Gastrocnemius medialis (tissue), 3 donors: ENCODE measurements around the genes CYB5A and CNDP1.

DNA sequence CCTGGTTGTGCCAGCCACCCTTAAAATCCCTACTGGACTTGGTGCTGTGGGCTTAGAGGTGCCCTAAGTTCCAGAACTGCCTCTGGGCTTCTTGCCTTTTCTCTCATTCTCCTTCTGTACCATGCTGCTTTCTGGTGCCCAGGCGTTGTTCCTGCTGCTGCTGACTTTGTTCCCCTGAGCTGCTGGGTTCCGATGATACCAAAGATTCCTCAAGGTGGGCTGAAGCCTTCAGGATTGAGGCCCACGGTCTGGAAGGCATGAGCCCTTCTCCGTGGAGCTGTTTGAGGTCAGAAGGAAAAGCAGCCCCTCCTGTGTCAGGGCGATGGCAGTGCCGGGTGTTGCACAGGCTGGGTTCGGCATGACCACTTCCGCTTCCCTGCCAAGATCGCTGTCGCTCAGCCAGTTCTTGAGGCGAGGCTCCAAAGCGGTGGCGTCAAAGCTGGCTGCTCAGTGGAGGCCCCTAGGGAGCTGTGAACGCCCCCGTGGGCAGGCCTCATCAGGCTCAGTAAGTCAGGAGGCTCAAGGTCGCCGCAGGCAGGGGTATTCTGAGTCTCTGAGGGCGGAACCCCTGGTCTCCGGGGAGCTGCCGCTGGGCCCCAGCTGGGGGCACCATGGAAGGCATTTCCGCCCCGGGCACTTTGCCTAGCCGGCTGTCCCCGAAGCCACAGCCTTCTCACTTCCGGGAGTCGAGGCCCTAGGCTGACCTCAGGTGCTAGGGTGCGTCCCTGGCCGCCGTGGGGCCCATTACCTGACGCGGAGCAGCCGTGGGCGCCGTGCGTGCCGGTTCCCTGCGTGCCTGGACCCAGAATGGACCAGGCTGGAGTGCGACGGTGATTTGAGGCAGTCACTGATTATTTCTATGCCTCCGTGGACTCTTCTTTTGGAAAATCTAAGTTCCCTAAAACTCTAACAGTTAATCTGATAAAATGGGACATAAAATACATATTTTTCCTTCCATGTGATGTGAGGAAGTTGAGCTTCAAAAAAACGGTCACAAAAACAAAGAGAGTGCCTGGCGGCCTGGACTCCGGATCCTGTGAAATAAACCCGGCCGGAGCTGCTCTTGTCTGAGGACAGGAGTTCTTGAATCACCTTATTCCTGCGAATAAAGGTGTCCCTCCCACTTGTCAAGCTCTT, 210.4 kb downstream of the SOCS6 start:
- PRO-cap, result no peak
- RAMPAGE, long total RNA, 3 experiments, result no peak in any of the 3 experiments

DNA sequence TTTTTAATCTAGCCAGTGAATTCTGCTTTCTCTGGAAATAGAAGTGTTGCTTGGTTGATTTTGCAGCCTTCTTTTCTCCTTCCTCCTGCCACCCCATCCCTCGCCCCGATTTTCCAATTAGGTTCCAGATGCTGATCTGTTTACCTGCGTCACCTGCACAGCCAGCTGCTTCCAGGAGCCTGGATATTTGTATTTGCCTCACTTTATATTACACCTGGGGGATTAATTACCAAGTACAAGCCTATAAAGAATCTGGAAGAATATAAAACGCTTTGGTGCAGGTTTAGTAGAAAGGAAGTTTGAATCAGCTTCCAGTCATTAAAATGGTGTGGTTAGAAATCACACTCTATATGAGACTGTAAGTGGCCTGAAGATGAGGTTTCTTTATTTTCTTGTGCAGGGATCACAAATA, 234.5 kb downstream of the SOCS6 start:
- PRO-cap, result no peak
- RAMPAGE, long total RNA, 3 experiments, result no peak in any of the 3 experiments

DNA sequence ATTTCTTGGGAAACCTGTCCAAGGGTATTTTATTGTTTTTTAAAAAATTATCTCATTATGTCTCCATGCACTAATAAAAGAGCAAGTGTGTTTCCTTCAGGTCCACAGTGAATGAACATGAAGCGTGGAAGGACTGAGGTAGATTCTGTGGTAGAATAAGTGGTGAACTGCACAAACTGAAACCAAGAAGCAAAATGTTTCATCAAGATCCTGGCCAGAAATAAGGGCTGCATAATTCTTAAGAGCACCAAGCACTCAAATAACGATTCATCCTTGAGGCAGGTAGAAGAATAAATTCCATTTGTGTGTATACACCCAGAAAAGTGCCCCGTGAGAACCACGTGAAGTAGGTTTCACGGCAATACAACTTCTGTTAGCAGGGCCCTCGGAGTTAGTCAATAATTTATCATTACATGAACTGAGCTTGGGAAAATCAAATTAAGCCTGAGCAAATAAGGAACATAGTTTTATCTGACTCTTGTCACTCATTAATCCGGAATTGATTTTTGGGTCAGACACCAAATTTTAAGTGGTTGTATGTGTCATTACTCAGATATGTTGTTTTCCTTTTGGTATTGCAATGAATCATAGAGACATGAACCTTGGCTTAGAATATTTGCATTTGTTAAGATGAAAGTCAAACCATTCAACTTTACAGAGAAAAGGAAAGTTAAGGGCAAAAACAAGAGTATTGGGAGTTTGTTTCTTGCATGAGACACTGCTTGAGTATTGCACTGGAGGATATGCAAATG, 472.5 kb upstream of the NETO1 start:
- PRO-cap, result no peak
- RAMPAGE, long total RNA, 3 experiments, result no peak in any of the 3 experiments

- PRO-cap, result no peak
- RAMPAGE, long total RNA, 3 experiments, result no peak in any of the 3 experiments
These were observed 23.9 kb downstream of the TIMM21 start for GRCh38 chr18:74172131-74172661.

DNA sequence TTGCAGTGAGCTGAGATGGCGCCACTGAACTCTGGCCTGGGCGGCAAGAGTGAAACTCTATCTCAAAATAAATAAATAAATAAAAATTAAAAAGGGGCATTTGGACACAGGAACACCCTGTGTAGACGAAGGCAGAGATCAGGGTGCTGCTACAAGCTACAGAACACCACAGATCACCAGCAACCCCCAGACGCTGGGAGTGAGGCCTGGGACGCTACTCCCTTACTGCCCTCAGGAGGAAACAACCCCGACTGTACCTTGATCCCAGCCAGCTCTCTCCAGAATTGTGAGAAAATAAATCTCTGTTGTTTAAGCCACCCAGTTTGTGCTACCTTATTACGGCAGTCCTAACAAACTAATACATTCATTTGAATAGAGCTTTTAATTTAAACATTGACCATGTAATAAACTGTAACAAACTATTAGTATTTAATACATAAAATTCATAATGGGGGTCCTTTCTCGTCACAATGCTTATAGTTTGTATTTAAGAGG, 58.8 kb downstream of the CYB5A start:
- PRO-cap, result no peak
- RAMPAGE, long total RNA, 3 experiments, result no peak in any of the 3 experiments

- PRO-cap, result no peak
- RAMPAGE, long total RNA, 3 experiments, result no peak in any of the 3 experiments
These were observed 57.7 kb downstream of the CYB5A start for GRCh38 chr18:74234039-74234547.

DNA sequence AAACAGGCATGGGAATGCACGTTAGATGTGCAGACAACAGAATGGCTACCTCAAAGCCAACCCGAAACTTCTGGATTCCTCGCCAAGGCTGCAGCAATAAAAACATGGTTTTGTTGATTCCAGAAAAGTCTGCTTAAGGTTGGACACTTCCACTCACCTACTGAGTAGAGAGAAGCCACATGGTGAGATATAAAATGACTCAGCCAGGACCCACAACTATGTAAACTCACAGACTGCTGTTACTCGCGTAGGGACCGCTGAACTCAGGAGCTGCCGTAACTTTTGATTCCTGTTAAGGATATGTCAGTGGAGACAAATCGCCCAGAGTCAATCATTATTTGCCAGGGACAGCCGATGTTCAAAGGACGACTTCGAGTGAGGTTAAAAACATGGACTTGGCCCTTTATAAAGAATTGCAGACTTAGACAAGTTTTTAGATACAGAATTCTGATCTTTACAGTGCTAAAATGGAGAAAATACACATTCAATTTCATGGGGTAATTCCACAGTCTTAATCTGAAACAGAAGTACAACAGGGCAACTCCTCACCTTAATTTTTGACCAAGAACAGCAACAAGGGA, 25.6 kb downstream of the CYB5A start:
- PRO-cap, result no peak
- RAMPAGE, long total RNA, 3 experiments, result no peak in any of the 3 experiments

DNA sequence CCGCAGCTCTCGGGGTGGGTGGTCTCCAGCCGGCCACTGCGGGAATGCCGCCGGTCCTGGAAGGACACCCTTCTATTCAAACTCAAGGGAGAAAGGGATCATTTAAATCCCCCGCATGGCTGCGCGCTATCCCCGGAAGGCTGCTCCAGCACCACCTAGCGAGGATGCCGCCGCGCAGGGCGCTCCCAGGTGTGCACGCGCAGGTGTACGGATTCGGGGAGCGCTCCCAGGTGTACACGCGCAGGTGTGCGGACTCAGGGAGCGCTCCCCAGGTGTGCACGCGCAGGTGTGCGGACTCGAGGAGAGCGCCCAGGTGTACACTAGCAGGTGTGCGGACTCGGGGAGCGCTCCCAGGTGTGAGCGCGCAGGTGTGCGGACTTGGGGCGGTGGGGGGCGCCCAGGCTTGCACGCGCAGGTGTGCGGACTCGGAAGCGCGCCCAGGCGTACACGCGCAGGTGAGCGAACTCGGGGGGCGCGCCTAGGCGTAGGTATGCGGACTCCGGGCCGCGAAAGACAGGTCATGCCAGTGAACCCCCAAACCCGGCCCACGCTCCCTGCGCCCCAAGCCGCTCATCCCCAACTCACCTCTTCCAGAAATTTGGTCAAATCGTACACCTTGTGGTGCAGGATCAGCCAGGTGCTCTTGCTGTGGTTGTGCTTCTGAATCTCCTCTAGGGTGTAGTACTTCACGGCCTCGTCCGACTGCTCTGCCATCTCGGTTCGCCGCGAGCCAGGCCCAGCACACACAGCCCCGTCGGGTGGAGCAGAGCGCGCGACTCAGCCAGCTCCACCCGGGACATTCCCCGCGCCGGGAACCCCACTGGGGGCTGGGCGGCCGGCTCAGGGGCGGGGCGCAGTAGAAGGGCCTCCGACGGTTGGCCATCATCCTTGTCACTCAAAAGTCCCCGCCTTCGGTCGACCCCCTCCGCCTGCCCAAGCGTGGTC, at the start of gene CYB5A:
Gene CYB5A, minus strand, starts transcription at position 802 of the 945 bp plus-strand sequence.
- PRO-cap, result bidirectional peak, plus-strand start outside the sequence, minus-strand start at position 816 of the sequence
- RAMPAGE, long total RNA, 3 experiments, result start-site peak on the minus strand in 3 of 3 experiments, centred at positions 785 to 798 of the sequence, 99 to 606 reads per replicate

DNA sequence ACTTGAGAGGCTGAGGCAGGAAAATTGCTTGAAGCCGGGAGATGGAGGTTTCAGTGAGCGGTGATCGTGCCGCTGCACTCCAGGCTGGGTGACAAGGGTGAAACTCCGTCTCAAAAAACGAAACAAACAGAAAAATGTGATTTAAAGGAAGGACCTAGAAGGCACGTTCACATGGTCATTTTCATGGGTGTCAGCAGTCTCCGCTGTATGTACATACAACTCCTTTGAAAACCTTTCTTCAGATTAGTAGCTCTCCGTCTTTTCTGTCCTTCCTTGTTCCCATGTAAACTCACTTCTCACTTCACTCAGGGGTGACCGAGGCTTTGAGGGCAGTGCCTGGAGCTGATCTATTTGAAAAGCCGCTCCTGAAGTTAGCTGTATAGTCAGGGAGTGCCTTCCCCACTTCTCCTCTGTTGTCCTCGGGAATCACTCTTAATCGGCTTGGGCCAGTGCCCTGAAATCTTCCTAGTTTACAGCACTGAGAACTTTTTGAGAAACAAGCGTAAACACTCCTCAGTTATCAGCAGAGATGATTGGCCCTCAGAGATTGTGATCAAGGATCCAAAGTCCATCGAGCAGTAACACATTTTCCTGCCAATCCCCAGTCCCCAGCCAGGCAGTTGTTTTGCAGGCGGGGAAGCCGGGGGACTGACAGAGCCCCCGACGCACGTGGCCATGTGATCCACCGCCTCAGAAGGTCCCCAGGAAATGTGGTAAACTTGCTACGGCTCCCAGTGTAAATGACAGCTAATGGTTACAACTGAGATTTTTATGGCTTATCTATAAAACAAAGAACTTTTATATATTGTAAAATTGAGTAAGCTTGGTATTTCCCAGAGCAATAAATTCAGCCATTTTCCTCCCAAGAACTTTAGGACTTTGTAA, 53.2 kb downstream of the C18orf63 start:
- PRO-cap, result no peak
- RAMPAGE, long total RNA, 3 experiments, result no peak in any of the 3 experiments

DNA sequence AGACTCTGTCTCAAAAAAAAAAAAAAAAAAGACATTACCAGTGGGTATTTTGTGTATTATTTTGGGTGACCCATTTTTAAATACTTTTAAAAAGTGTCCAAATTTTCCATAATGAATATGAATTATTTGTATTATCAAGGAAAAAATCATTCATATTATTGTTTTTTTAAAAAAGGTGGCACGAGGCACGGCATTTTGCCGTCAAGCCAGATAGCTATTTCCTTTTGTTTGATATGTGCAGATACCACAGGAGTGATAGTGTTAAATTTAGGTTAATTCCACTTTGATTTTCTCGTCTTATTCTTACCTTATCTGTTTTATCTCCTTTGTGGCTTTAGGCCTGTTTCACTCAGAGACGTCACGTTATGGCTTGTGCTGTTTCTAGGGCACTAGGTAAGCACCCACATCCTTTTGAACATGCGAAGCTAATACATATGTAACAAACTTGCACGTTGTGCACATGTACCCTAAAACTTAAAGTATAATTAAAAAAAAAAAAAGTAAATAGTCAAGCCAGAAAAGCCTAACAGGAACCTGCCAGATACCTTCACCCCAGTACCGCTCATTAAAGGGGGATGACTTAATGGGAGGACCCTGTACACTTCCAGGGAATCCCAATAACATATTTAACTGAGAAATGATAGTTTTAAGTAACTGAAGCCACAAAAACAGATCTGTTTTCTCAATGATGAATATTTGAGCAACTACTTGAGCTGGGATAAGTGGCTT, 57.8 kb downstream of the C18orf63 start:
- PRO-cap, result no peak
- RAMPAGE, long total RNA, 3 experiments, result no peak in any of the 3 experiments

DNA sequence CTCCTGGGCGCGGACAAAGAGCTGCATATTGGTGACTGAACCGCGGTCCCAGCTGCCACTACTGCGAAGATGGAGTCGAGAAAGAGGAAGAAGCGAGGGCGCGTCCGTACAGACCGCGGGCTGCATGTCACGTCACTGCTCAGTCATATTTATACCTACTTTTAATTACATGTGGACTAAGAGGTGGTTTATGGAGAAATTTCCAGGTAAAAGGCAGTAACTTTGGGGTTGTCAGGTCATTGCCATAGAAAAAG, 66.9 kb downstream of the DIPK1C start:
- PRO-cap, result no peak
- RAMPAGE, long total RNA, 3 experiments, result no peak in any of the 3 experiments

GRCh38 chr18:74457641-74458654, 840 bp upstream of the DIPK1C start:
- PRO-cap, result no peak
- RAMPAGE, long total RNA, 3 experiments, result no peak in any of the 3 experiments

- PRO-cap, result no peak
- RAMPAGE, long total RNA, 3 experiments, result no peak in any of the 3 experiments
These were observed at the start of gene CNDP1 for GRCh38 chr18:74534252-74534801. Gene CNDP1, plus strand, starts transcription at chr18:74534500.

DNA sequence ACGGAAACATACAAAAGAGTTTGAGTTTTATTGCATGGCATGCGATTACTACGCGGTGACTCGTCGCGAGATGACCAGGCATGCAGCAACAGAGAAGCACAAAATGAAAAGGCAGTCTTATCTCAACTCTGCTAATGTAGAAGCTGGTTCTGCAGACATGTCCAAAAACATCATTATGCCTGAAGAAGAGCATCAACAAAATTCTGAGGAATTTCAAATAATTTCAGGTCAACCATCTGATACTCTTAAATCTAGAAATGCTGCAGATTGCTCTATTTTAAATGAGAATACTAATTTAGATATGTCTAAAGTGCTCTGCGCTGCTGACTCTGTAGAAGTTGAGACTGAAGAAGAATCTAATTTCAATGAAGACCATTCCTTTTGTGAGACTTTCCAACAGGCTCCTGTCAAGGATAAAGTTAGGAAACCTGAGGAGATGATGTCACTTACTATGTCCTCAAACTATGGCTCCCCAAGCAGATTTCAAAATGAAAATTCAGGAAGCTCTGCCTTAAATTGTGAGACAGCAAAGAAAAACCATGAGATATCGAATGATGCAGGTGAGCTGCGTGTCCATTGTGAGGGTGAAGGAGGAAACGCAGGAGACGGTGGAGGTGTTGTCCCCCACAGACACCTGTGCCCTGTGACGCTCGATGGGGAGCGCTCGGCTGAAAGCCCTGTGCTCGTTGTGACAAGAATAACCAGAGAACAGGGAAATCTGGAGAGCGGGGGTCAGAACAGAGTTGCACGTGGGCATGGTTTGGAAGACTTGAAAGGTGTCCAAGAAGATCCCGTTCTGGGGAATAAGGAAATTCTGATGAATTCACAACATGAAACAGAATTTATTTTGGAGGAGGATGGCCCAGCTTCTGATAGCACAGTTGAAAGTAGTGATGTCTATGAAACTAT, 36.7 kb downstream of the ZNF407 start:
- PRO-cap, result no peak
- RAMPAGE, long total RNA, 3 experiments, result start-site peak on the plus strand in 1 of 3 experiments, centred at position 289 of the sequence, 5 reads per replicate

GRCh38 chr18:75066828-75067521, 142.0 kb downstream of the PTGR3 start:
- PRO-cap, result no peak
- RAMPAGE, long total RNA, 3 experiments, result no peak in any of the 3 experiments

DNA sequence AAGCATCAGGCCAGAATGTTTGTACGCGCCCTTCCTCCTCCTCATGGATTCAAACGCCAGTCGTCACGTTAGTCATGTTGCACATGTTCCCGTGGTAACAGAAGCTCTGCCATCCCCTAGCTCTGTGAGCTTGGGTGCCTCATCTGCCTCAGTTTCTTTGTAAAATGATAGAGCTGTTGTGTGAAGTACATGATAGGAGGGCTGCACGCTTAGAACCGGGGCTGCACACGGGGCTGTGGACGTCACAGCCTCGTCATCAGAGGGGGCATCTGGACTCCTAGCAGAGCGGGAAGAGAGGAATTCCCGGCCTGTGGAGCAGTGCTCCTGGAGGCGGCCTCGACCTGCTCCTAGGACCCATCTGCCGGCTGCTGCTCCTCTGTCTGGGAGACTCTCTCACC, 47.1 kb downstream of the TSHZ1 start:
- PRO-cap, result no peak
- RAMPAGE, long total RNA, 3 experiments, result no peak in any of the 3 experiments

- PRO-cap, result no peak
- RAMPAGE, long total RNA, 3 experiments, result no peak in any of the 3 experiments
These were observed 120.8 kb upstream of the SMIM21 start for GRCh38 chr18:75548271-75548783.

DNA sequence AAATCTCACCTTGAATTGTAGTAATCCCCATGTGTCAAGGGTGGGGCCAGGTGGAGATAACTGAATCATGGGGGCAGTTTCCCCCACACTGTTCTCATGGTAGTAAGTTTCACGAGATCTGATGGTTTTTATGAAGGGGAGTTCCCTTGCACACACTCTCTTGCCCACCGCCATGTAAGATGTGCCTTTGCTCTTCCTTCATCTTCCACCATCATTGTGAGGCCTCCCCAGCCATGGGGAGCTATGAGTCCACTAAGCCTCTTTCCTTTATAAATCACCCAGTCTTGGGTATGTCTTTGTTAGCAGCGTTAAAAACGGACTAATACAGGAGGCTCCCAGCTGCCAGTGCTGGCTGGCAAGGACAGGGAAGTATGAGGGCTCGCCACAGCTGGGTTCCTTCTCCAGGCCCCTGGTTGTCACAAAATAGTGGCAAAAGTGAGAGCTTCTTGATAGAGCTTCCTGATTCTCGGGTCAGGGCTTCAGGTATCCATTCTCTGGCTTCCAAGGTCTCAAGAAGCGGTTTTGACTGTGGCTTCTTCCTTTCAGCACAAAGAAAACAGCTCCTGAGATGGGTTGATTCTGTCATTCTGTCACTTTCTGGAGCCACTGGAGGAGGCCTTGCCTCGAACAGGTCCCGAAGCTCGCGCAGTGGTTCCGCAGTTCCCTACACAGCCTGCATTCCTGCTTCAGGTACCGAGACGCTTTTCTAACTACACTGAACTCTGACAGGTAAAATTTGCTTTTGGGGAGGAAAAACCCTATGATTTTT, 85.0 kb downstream of the ZNF516 start:
- PRO-cap, result no peak
- RAMPAGE, long total RNA, 3 experiments, result no peak in any of the 3 experiments

DNA sequence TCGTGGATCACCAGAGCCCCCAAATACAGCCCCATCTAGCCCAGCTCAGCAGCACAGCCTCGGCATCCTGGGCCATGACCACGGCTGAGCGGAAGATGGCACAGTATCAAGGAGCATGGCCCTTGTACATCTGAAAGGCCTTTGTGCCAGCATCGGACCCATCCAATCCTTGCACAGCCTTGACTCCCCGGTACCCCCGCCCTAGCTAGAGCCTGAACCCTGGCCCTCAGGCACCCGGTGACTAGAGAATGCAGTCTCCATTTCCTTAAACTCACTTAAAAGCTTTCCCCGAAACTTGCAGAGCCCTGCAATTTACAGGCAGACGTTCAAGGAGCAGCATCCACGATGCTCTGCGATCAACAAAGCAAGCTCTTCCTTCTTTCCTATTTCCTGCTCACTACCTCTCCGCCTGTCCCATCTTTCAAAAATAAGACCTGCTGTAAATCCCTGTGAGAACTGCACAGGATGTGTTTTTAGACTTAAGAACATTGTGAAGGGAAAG, 48.6 kb downstream of the ZNF516 start:
- PRO-cap, result no peak
- RAMPAGE, long total RNA, 3 experiments, result no peak in any of the 3 experiments

- PRO-cap, result unidirectional peak, minus-strand start at chr18:76459847
- RAMPAGE, long total RNA, 3 experiments, result no peak in any of the 3 experiments
These were observed 35.1 kb downstream of the ZNF516 start for GRCh38 chr18:76459653-76460566.